HL-60 (cell line): ENCODE measurements around the genes DUSP16 and FAM234B.

GRCh38 chr12:12442618-12443168 is 85.8 kb downstream of the BORCS5 start:
- RRBS: no CpG with 5 or more reads among the region's 8 CpGs

DNA sequence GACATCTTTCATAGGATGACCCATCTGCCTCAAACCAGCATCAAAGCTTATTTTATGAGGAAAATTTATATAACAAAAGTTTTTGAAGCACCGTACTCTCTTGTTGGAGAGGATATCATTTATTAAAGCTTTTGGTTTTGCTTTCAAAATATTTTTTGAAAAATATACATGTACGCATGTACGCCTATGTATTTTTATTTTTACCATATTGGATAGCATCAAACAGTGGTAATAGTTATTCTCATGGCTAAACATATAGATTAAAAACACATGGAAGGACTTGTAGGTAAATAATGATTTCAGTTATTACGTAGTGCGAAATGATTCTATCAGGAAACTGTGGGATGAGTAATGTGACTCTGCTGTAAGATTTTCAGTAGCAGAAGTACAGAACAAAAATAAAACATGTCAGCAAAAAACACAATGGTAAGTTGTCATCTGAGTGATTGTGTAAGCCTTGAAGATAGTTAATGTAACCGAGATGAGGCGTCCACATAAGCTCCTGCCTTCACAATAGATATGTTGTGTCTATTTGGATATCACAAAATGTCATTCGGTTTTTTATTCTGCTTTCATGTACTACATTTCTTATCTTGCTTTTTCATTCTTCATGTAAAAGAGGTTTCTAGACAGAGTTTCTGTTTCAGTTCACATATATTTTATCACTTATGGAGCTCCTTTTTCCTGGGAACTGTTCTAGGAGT is 99.7 kb downstream of the BORCS5 start:
- RRBS: no CpG with 5 or more reads among the region's 8 CpGs

- RRBS: no CpG with 5 or more reads among the region's 13 CpGs
These were observed 80.1 kb downstream of the DUSP16 start for GRCh38 chr12:12482128-12483346.

DNA sequence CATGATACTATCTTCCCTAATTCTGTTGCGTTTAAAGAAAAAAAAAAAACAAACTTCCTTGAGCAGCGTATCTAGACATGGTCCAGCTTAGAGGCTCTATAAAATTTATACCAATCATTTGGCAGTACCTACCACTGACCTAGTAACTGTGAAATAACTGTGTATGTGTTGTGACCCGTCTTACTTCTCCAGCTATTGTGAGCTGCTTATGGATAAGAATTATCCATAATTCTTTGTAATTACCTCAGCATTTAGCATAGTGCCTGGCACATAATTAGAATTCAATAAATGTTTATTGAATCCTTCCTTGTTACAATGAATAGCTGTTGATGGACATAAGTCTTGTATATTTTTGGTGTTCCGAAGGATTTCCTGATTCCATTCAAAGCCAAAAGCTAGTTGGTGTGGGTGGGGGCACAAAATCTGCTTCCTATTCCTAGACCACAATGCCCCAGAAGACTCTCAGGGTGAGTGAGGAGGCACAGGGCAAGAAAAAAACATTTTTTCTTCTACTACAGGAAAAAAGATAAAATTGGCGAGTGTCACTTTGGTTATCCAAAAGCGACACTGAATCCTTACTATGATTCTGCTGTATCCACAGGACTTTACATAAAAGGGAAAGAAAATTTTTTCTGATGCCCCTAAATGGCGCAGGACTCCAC is 53.1 kb downstream of the DUSP16 start:
- RRBS: no CpG with 5 or more reads among the region's 7 CpGs

GRCh38 chr12:12560431-12561376 is 2.0 kb downstream of the DUSP16 start:
- RRBS: no CpG with 5 or more reads among the region's 10 CpGs

DNA sequence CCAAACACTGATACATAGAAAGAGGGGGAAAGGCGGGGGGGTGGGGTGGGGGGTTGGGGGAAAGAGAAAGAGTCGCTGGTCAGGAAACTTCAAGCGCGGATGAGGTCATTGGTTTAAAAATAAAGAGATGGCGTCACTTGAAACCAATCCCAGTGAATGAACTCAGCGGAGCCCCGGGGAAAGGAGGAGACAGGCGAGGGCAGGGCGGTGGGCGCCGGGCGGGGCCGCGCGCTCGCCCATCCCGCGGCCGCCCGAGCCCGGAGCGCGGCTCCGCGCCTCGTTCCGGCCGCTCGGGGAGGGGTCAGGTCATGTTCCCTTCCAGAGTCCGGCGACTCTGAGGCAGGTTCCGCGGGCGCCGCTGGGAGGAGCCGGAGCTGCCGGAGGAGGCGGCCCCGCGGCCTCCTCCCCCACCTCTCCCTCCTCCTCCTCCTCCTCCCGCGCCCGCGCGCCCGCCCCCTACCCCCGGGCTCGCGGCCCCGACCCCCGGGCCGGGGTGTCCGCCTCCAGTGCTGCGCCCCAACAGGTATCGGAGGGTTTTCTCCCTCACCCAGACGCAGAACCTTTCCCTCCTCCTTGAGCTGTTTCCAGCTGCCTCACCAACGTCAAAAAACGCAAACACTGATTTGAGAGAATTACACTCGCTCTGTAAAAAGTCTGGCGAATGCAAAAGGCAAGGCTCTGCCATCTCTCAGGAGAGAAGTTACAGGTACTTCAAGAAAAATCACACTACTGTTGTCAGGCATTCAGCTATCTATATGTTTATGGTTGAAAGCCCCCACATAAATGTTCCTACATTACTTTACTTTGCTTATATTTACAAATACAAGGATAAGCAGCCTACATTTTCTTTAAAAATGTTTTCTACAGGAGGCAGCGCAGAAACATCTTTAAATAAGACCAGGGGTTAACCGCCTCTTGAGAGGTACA is at the start of gene DUSP16:
TSS of gene DUSP16 (minus strand) at position 336 of the 927 bp plus-strand sequence.
- RRBS: 3% methylated on average over 32 of the region's 62 CpGs

- RRBS: no CpG with 5 or more reads among the region's 6 CpGs
These were observed 10.8 kb downstream of the CREBL2 start for GRCh38 chr12:12622147-12623170.

DNA sequence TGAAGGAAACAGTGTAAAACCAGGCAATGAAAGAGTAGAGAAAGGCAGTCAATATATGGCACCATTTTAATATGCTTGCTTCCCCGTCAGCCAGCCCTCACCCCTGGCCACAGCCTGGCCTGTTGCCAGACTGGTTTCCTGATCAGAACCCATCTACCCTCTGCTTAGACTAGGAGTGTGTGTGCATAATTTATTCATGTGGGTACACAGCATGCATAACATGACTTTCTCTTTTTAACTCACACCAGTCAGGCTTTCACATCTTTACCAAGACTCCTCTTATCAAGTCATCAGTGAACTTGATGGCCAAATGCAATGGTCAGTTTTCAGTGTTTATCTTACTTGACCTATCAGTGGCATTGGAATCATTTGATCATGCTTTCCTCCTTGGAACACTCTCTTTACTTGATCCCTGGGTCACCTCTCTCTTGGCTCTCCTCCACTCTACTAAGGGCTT is 9.9 kb upstream of the GPR19 start:
- RRBS: no CpG with 5 or more reads among the region's 1 CpG

- RRBS: no CpG with 5 or more reads among the region's 6 CpGs
These were observed 3.9 kb downstream of the CDKN1B start for GRCh38 chr12:12720963-12721638.

DNA sequence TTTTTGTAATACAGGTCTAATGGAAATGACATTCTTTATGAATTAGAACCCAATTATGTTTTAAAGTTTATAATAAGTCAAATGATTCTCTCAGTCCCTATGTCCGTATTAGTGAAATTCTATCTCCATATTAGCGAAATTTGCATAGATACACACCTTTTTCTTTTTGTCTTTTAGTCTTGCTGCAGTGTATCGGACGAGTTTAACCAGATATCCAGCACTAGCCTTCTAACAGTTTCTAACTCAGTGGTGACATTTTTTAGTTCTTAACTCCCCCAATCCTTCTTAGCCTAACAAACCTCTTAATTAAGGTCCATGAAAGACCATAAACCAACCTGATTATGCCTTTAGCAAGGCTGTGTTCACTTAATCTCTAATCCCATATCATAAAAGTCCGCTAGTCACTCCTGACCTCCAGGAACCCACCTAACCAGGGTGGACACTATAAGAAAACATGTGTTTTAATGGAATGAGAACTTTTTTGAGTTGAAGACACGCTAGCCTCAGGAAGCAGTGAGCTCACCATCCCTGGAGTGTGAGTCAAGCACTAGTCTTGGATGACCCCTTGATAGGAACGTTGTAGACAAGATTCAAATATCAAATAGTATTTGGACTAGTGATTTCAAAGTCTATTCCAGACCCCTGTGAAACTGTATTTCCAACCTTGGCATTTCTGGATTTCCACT is 9.4 kb downstream of the CDKN1B start:
- RRBS: no CpG with 5 or more reads among the region's 7 CpGs

DNA sequence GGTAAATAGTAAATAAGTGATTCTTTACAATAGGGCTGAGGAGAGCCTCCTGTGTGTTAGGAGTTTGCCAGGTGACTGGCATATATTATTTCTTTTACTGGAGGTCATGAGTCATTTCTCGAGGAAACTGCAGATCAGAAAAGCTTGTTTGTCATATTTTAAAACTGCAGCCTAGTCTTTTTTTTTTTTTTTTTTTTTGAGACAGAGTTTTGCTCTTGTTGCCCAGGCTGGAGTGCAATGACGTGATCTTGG is 25.2 kb downstream of the DDX47 start:
- RRBS: no CpG with 5 or more reads among the region's 2 CpGs

- RRBS: no CpG with 5 or more reads among the region's 14 CpGs
These were observed 16.7 kb downstream of the GPRC5A start for GRCh38 chr12:12907988-12908628.

GRCh38 chr12:12913983-12914411 is 22.6 kb downstream of the GPRC5A start:
- RRBS: no CpG with 5 or more reads among the region's 7 CpGs

DNA sequence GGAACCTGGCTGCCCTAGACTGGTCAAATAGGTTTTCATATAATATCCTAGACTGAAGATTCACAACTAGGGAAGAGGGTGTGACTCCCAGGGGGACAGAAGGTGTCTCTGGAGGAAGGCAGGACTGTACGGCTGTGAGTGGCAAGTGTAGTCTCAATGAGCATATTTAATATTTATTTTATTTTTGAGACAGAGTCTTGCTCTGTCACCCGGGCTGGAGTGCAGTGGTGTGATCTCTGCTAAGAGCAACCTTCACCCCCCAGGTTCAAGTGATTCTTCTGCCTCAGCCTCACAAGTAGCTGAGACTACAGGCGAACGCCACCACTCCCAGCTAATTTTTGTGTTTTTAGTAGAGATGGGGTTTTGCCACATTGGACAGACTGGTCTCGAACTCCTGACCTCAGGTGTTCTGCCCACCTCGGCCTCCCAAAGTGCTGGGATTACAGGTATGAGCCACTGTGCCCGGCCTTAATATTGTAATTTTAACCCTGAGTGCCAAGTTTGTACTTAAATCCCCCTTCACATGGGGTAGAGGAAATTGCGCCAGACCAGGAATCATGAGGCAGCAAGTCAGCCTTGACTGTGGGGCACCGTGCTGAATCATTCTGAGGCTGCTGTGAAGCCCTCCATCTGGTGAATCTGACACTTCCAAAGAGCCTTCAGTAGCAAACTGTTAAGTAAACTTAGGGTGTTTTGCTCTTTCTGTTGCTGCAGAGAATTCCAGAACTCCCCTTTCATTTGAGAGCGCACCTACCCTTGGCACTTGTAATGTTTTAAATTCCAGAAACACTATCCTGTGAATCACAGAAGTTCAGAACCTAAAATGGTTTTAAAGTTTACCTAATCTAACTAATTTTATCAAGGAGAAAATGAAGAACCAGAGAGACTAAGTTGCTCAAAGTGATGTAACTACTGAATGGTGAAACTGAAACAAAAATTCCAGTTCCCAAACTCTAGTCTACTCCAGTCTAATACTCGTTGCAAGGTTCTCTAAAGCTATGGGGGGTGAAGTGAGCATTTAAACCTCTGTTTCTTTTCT is 7.7 kb downstream of the HEBP1 start:
- RRBS: no CpG with 5 or more reads among the region's 11 CpGs

DNA sequence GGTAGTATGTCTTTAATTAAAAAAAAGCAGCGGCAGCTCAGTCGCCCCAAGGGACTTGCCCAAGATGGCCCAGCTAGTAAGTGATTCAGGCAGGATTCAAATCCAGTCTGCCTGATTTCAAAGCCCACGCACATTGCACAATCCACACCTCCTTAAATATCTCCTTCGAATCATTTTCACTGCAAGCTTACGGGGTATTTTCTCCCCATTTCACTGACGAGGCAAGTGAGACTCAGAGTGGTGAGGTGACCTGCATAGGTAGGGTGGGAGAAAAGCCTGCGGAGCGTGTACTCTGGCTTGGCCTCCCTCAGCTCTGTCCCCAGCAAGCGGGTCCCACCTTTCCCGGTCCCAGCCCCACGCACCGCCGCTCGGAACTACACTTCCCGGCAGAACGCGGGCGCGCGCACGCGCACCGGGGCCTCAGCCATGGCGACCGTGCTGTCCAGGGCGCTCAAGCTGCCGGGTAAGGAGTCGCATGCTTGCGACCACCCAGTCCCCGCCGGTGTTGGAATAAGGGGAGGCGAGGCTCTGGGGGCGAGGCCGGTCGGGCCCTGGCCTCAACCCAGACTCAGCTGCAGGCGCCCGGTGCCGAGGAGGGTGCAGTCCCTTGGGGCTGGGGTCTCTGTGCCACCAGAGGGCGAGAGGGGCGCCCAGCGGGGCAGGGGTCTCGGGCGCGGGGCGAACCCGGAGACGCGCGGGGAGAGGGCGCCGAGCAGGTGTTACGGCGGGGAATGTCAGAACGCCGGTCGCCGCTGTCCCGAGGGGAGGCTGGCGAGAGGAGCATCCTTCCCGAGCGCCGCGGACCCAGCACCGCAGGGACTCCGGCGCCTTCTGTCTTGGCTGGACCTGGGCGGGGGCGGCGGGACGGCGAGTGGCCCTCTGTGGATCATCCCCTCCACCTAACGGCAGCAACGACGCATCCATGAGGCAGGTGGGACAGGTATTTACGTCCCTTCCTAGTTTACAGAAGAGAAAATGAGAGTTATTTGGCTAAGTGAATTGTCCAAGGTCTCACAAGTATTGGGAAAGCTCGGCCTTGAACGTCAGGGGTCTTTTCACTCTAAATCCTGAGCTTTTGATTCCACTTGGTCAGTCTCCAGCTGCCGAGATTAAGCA is at the start of gene FAM234B:
TSS of gene FAM234B (plus strand) at position 404 of the 1,116 bp plus-strand sequence.
- RRBS: 3% methylated on average over 42 of the region's 78 CpGs

GRCh38 chr12:13102420-13102730 is 1.1 kb downstream of the GSG1 start:
- RRBS: no CpG with 5 or more reads among the region's 2 CpGs

- RRBS: no CpG with 5 or more reads among the region's 14 CpGs
These were observed 17.1 kb upstream of the EMP1 start for GRCh38 chr12:13179143-13180099.

DNA sequence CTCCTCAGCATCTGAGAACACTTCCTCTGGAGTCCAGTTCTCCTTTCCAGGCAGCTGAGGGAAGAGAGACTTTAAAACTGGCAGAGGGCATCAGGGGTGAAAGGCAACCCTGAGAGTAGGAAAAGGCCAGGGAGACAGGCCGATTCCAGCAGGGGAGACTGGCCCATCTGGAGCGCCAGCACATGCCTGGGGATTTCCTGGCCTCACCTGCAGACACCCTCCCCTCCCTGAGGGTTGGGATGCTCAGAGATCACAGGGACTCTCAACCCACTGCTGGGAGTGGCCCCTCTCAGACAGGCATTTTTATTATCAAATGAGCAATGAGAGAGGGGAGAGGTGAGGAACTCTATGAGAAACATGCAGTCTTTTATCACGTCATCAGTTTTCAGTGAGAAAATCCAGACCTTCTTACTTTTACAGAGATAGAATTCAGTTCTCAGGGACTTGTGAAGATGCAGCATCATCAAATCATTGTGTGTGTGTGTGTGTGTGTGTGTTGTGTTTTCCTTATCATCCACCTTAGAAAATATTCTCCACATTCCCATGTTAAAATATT is 1.8 kb upstream of the EMP1 start:
- RRBS: no CpG with 5 or more reads among the region's 3 CpGs

- RRBS: no CpG with 5 or more reads among the region's 4 CpGs
These were observed 9.5 kb downstream of the EMP1 start for GRCh38 chr12:13205609-13206907.